Skeletal muscle tissue (tissue), 7 donors: ENCODE measurements around the gene CIB2.

DNA sequence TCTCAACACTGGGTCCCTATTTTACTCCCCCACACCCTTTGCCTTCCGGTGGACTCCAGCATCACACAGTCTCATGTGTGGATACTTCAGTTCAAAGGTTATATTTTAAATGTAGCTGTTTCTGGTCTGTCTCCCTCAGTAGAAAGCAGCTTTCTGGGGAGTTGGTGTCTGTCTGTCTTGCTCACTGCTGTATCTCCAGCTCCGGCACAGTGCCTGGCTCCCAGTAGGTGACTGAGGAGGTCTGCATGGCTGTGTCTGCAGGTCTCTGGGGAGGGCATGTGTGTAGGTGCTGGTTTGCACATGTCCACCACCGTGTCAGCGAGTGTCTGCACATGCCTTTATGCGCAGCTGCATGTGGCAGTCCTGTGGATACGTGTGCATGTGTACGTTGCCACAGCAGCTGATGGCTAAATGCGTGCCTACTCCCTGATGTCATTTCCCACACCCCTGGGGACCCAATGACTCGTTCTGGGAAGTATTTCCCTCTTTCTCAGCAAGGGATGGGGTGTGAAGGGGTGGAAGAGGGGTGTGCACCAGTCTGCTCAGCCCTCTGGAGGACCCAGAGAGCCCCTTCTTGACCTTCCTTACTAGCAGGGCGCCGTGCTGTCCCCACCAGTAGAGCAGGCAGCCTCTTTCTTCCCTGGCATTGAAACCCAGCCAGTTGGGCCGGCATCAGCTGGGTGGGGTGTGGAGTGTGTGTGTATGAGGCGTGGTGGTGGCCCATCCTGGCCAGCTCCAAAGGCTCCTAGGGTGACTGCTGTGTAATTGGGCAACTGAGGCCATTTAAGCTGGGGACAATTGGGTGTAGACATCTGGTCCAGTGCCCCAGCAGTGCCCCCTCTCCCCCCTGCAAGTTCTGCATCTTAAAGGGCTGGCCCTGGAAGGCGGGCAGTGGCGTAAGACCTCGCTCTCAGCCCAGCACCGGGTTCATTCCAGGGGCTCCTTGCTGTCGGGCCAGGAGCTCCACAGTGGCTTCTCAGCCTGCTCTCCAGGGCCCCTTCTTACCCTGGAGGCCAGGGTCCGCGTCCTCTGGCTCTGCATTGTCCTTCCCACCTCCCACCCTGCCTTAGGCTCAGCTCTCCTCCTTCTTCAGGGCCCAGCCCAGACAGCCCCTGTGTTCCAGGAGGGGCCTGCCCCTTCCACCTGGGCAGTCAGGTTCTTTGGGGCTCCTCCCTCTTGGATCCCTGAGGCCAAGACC is 19.2 kb downstream of the SNX33 start:
- PRO-cap, 3 experiments, result no peak in any of the 3 experiments
- RAMPAGE, long total RNA, result no peak
- RRBS, 2 experiments, result no CpG with 5 or more reads among the region's 20 CpGs

GRCh38 chr15:75699884-75700224 is 12.8 kb downstream of the CSPG4 start:
- PRO-cap, 3 experiments, result no peak in any of the 3 experiments
- RAMPAGE, long total RNA, result no peak
- RRBS, 2 experiments, result no CpG with 5 or more reads among the region's 5 CpGs

DNA sequence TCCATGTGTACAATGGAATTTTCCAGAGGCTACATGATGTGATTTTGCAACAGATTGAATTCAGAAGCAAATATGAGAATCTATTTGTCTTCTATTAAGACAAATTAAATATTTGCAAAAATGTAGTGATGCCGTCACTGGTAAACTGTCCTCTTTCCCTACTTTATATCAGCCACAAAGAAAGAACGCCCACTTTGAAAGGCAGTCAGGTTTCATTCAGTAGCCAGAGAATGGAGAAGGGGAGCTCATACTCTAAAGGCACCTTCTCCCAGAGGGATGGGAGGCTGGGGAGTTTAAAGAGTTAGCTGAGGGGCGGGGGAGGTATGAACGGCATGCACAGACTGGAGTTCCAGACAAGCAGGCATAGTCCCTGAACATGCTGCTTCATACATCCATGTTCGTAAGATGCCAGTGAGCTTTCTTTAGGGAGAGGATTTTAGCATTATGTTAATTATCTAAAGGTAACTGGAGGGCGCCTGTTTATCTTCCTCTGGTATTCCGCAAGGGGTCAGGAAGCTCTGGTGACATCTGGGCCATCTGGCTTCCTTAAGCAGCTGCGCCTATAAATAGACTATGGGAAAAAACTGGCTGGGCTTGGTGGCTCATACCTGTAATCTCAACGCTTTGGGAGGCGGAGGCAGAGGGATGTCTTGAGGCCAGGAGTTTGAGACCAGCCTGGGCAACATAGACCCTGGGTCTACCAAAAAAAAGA is 1.7 kb upstream of the FBXO22 start:
- PRO-cap, 3 experiments, result no peak in any of the 3 experiments
- RAMPAGE, long total RNA, result no peak
- RRBS, 2 experiments, result no CpG with 5 or more reads among the region's 10 CpGs

DNA sequence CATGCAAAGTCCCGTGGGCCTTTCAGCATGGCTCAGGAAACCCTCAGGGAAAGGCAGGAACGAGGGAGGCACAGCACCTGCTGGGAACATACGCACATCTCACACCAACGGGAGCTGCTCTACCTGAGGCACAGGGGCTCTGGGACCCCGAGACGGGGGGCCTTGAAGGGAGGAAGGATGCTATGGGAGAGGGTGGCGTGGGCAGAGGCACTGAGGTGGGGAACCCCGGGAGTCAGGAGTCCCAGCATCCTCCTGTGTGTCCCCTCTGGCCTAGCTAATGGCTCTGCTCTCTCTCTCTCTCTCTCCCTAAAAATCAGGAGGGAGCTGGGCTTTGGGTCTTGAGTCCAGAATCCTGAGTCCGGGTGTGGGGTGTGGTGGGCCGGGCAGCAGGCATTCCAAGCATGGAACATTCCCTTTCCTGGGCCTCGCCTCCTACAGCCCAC is 101.4 kb downstream of the TMEM266 start:
- PRO-cap, 3 experiments, result no peak in any of the 3 experiments
- RAMPAGE, long total RNA, result no peak
- RRBS, 2 experiments, result 70 to 88% methylated on average over 1 to 2 of the region's 11 CpGs

GRCh38 chr15:76311833-76312066 is 481 bp upstream of the ETFA start:
- PRO-cap, 3 experiments, result no peak in any of the 3 experiments
- RAMPAGE, long total RNA, result no peak
- RRBS, 2 experiments, result no CpG with 5 or more reads among the region's 5 CpGs

GRCh38 chr15:76342291-76343258 is 6.0 kb downstream of the ISL2 start:
- PRO-cap, 3 experiments, result no peak in any of the 3 experiments
- RAMPAGE, long total RNA, result no peak
- RRBS, 2 experiments, result 6 to 7% methylated on average over 59 of the region's 94 CpGs

DNA sequence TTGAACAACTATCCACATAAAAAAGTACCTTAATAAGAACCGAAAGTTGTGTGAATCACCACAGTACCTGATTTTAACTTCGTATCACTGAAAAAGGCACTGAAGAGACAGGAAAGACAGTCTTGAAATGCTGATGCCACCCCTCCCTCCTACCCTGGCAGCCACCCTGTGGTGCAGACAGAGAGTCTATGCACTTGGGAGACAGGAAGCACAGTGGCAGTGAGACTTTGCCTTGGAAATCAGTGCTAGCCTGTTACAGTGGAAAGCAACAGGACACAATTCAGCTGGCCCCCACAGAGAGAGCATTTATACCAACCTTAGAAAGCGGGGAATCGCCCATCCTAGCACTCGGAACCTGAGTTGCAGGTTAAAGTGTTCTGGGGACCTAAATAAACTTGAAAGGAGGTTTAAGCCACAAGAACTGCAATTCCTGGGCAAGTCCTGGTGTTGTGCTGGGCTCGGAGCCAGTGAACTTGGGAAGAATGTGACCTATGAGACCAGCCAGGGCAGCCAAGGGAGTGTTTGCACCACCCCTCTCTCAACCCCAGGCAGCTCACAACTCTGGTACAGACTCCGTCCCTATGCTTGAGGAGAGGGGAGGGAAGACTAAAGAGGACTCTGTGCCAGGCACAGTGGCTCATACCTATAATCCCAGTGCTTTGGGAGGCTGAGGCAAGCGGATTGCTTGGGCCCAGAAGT is 240.1 kb downstream of the ISL2 start:
- PRO-cap, 3 experiments, result no peak in any of the 3 experiments
- RAMPAGE, long total RNA, result no peak
- RRBS, 2 experiments, result no CpG with 5 or more reads among the region's 8 CpGs

- PRO-cap, 3 experiments, result no peak in any of the 3 experiments
- RAMPAGE, long total RNA, result no peak
- RRBS, 2 experiments, result no CpG with 5 or more reads among the region's 3 CpGs
Observed at GRCh38 chr15:76902489-76902872, 2.7 kb downstream of the SCAPER start.

DNA sequence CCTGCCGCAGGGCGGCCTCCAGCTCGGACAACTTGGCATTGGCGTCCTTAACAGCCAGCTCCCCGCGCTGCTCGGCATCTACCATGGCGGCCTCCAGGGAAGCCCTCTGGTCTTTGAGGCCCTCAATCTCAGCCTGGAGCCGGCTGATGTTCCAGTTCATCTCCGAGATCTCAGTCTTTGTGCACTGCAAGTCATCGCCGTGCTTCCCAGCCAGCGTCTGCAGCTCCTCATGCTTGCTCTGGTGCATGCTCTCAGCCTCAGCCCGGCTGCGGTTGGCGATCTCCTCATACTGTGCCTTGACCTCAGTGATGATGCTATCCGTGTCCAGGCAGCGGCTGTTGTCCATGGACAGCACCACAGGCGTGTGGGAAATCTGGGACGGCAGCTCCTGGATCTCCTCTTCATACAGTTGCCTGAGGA is 15.6 kb upstream of the PSTPIP1 start:
- PRO-cap, 3 experiments, result no peak in any of the 3 experiments
- RAMPAGE, long total RNA, result no peak
- RRBS, 2 experiments, result no CpG with 5 or more reads among the region's 20 CpGs

GRCh38 chr15:76988998-76989437 is 5.9 kb upstream of the PSTPIP1 start:
- PRO-cap, 3 experiments, result no peak in any of the 3 experiments
- RAMPAGE, long total RNA, result no peak
- RRBS, 2 experiments, result no CpG with 5 or more reads among the region's 3 CpGs

GRCh38 chr15:77052473-77053172 is 18.3 kb downstream of the TSPAN3 start:
- PRO-cap, 3 experiments, result no peak in any of the 3 experiments
- RAMPAGE, long total RNA, result no peak
- RRBS, 2 experiments, result no CpG with 5 or more reads among the region's 4 CpGs

GRCh38 chr15:77414110-77414520 is 5.8 kb downstream of the PEAK1 start:
- PRO-cap, 3 experiments, result no peak in any of the 3 experiments
- RAMPAGE, long total RNA, result no peak
- RRBS, 2 experiments, result no CpG with 5 or more reads among the region's 2 CpGs

GRCh38 chr15:77496656-77497826 is 76.4 kb downstream of the HMG20A start:
- PRO-cap, 3 experiments, result peak in 1 of 3 experiments; most common minus-strand start chr15:77497451 (in 1)
- RAMPAGE, long total RNA, result no peak
- RRBS, 2 experiments, result 4 to 6% methylated on average over 3 of the region's 25 CpGs

- PRO-cap, 3 experiments, result no peak in any of the 3 experiments
- RAMPAGE, long total RNA, result no peak
- RRBS, 2 experiments, result no CpG with 5 or more reads among the region's 12 CpGs
Observed at GRCh38 chr15:77510118-77511213, 89.8 kb downstream of the HMG20A start.

- PRO-cap, 3 experiments, result no peak in any of the 3 experiments
- RAMPAGE, long total RNA, result no peak
- RRBS, 2 experiments, result no CpG with 5 or more reads among the region's 4 CpGs
Observed at GRCh38 chr15:77755660-77756114, 123.0 kb upstream of the LINGO1 start.

DNA sequence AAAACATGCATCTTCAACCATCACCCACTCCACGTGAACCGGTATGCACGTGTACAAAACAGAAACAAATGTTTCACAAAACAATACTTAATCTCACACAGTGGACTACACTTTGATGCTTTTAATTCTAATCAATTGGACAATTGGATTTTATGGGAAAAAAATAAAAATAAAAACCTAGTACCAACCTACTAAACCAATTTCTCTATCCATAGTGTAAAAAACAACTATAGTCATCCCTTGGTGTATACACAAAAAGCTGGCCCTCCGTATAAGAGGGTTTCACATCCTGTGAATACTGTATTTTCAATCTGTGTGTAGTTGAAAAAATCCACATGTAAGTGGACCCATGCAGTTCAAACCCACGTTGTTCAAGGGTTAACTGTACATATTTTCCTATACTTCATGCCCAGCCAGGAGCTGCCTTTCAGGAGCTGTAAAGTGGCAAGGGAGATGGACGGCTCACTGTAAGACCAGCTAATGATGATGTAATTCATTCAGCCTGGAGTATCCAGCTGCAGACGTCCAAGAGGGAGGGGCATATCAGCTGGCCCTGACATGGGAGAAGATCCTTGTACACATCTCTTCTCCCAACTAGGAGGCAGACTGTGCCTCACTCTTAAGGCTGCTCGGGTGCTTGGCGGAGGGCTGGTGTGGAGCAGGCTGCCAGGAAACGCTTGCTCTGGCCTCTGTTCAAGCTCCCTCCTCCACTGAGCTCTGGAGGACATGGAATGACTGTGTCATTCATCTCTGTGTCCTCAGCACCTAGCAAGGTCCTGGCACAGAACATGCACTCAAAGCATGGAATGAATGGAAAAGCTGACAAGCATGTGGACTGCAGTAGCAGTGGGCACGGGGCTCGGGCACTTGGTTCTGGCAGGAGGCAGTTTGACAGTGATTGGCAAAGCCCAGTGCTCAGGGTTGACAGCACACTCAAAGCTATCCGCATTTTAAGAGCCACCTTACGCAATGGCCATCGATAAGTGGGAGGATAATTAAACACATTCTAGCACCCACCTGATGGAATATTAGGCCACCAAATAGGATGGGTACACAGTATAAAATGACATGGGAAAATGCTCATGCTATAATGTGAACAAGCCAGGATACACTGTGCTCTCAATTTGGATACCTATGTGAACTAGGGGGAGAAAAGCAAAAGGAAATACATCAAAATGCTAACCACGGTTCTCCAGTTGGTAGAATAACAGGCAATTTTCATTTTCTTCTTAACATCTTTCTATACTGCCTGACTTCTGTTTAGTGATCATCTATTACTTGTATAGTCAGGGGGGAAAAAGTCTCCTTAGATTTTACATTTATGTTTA is 72.5 kb downstream of the TBC1D2B start:
- PRO-cap, 3 experiments, result peak in 1 of 3 experiments; most common minus-strand start position 482 of the sequence (in 1)
- RAMPAGE, long total RNA, result no peak
- RRBS, 2 experiments, result no CpG with 5 or more reads among the region's 16 CpGs

- PRO-cap, 3 experiments, result no peak in any of the 3 experiments
- RAMPAGE, long total RNA, result no peak
- RRBS, 2 experiments, result no CpG with 5 or more reads among the region's 5 CpGs
Observed at GRCh38 chr15:78063777-78064472, 13.6 kb downstream of the TBC1D2B start.

DNA sequence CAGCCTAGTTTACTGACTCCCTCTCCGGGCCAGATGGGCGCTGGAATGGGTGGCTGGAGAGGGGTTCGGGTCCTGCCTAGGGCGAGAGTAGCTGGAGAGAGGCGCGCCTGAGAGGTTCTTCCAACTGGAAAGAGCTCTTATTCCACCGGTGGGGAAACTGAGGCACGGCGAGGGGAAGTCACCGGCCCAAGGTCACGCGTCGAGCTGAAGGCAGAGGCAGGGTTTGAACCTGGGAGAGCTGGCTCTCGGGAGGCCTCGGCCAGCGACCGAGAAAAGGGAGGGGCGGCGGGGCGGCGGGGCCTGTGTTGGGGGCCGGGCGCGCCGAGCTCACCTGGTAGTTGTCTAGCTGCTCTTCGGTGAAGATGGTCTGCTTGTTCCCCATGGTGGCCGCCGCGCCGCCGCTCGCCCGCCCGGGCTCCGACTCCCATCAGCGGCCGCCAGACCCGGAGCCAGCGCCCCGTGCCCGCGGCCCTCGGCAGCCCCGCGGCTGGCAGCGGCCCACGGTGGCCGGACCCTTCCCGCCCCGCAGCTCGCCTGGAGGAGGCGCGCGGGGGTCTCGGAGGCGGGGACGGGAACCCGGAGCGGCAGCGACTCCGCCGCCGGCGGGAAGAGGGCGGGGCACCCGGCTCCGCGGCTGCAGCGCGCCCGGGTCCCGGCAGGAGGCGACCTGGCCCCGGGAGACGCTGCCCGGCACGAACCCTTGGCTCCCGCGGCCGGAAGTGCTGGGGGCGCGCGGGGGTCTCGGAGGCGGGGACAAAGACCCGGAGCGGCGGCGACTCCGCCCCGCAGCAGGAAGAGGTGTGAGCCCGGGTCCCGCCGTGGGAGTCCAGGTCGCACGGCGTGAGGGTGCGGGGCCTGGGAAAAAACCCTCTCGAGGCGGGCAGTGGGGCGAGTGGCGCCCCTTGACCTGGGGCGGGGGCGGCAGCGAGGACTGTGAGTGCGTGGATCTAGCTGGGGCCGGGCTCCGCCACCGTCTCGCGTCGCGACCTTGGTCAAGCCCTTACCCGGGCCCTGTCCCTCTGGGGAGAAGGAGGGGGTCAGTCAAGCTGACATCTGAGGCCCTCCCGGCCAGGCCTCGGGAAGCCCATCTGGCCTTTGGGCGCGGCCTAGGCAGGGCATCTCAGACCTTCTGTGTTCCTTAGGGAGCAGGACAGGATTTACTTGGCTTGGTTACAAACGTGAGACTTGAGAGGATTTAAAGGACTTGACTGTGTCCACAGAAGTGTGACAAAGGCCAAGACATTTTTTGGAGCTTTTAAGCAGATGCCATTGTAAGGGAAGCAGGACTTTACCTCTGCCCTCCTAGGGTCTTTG is at the start of gene CIB2:
TSS of gene CIB2 (minus strand) at position 612 of the 1,314 bp plus-strand sequence.
- PRO-cap, 3 experiments, result peak in 3 of 3 experiments; most common plus-strand start position 658 of the sequence (in 2); most common minus-strand start position 558 of the sequence (in 2)
- RAMPAGE, long total RNA, result no peak
- RRBS, 2 experiments, result 5 to 7% methylated on average over 51 to 61 of the region's 119 CpGs

- PRO-cap, 3 experiments, result no peak in any of the 3 experiments
- RAMPAGE, long total RNA, result no peak
- RRBS, 2 experiments, result no CpG with 5 or more reads among the region's 6 CpGs
Observed at GRCh38 chr15:78147402-78147870, 1.7 kb upstream of the IDH3A start.

DNA sequence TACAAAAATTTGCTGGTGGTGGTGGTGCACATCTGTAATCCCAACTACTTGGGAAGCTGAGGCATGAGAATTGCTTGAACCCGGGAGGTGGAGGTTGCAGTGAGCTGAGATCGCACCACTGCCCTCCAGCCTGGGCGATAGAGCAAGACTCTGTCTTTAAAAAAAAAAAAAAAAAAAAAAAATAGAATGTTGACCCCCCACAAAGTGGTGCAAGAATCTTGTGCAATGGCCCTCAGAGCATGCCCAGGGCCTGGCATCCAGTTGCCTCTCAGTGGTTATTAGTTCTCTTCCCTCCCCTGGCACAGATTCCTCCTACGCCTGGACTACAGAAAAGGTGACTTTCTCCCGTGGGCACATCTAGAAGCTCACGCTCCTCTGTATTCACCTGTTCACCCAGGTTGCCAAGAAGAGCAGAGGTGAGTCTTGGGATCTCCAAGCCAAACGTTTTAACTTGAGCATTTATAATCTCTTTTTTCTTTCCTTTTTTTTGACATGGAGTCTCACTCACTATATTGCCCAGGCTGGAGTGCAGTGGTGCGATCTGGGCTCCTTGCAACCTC is 36.7 kb downstream of the ACSBG1 start:
- PRO-cap, 3 experiments, result no peak in any of the 3 experiments
- RAMPAGE, long total RNA, result no peak
- RRBS, 2 experiments, result no CpG with 5 or more reads among the region's 8 CpGs